Frontal cortex (tissue), 2 donors: ENCODE data around the gene IL1R2.

DNA sequence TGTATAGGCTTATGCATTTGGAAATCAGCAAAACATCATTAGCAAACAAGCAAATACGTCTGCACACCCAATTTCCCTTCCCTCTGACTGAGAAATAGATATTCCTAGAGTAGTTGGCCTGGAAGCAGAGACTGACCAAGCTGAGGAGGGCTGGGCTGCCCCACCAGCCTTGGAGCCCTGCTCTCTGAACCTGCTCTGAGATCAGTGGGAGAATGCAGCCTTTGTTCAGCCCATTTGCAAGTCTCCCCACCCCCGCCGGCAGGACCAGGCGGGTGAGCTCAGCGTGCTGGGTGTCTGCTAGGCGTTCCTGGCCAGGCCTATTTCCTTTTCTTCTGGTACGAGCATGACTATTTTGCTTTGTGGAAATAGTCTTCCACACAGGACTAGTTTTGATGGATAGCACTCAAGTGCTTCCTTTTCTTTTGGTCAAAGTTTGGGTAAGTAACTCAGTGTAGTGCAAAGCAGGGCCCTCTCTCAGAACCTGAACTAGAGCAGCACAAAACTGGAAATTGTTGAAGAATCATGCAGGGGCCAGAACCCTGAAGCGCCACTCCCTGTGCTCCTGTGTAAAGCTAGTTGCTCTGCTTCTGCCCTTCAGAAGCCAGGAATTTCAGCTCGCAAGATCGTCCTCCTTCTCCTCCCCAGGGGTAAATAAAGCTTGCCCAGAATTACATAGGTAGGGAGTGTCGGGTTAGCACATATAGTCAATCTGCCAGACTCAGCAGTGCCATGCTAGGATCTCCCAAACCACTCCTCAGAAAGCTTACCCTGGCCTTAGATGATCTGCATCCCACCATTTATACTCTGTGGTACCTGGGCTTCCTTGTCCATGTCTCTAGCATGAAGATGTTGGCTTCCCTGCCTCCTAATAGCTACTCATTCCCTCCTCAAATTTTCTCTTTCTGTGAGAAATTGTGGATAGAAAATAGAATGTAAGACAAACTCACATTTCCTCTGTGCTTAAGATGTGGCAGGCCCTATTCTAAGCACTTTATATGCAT lies 22.1 kb upstream of the RNF149 start:
- RAMPAGE, long total RNA: no peak

GRCh38 chr2:101473765-101474323 lies 1.1 kb downstream of the RFX8 start:
- RAMPAGE, long total RNA: no peak

- RAMPAGE, long total RNA: no peak
Observed at GRCh38 chr2:101722862-101723508, 25.5 kb downstream of the MAP4K4 start.

DNA sequence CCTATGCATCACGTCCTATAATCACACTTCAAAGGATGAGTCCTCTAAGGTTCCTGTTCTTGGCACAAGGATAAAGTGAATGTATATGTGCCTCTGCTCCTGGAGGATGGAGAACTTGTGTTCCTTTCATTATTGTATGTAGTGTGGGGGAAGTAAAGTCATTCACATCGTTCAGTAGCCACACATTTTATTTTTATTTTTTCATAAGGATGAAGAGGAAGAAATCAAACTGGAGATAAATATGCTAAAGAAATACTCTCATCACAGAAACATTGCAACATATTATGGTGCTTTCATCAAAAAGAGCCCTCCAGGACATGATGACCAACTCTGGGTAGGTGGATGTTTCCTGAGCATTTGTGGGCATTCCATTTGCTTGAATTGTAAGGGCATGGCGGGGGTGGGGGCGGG lies 126.2 kb downstream of the MAP4K4 start:
- RAMPAGE, long total RNA: no peak

GRCh38 chr2:101843963-101844681 lies 146.6 kb downstream of the MAP4K4 start:
- RAMPAGE, long total RNA: no peak

- RAMPAGE, long total RNA: no peak
Observed at GRCh38 chr2:101991710-101992943, at the start of gene IL1R2. Gene IL1R2 (plus strand): TSS chr2:101991960.

DNA sequence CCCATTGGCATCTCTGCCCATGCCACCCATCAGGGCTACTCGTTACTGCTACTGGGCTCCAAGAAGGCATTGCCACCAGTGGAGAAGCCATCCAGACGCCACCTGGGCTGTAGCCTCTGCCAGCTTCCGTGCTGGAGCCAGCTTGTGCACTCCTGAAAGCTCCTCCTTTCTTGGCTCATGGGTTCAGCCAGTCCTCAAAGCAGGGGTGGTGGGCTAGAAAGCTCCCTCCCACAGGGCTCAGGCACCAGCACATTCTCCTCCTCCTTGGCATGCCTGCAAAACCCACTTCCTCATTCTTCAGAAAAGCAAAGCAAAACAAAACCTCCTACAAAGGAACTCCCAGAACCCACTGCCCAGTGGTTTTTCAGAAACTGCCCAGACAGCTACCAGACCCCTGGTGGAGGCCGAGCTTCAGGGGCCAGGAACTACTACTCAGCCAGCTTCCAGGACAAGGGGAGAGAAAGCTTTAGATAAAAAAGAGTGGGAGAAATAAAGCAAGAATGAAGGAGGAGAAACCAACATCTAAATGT lies 41.6 kb downstream of the IL1R2 start:
- RAMPAGE, long total RNA: no peak

GRCh38 chr2:102046070-102046616 lies 54.4 kb downstream of the IL1R2 start:
- RAMPAGE, long total RNA: no peak

GRCh38 chr2:102050989-102051453 lies 59.3 kb downstream of the IL1R2 start:
- RAMPAGE, long total RNA: no peak

GRCh38 chr2:102056105-102056701 lies 64.4 kb downstream of the IL1R2 start:
- RAMPAGE, long total RNA: no peak

DNA sequence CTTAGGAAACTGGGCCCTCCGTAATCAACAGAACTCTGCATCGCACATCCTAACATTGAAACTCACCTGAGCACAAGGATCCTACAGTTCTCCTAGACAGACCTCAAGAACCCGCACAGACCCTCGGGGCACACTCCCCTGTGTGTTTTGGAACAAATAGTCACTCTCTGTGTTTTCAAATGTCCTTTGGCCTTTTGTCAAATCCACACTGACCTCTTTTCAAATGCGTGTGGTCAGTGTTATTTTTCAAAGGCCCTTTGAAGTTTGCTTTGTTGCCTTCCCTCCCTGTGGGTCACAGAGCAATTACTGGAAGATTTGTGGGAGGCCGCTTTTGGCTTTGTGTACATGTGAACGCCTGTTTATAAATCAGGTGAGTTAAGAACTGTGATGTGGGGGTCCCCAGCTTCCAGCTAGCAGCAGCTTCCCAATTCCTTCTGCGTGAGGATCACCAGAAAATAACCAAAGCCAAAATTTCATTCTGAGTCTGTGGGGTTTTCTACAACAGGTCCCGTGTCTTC lies 66.1 kb downstream of the IL1R2 start:
- RAMPAGE, long total RNA: no peak

- RAMPAGE, long total RNA: no peak
Observed at GRCh38 chr2:102114884-102115216, 27.7 kb upstream of the IL1R1 start.

DNA sequence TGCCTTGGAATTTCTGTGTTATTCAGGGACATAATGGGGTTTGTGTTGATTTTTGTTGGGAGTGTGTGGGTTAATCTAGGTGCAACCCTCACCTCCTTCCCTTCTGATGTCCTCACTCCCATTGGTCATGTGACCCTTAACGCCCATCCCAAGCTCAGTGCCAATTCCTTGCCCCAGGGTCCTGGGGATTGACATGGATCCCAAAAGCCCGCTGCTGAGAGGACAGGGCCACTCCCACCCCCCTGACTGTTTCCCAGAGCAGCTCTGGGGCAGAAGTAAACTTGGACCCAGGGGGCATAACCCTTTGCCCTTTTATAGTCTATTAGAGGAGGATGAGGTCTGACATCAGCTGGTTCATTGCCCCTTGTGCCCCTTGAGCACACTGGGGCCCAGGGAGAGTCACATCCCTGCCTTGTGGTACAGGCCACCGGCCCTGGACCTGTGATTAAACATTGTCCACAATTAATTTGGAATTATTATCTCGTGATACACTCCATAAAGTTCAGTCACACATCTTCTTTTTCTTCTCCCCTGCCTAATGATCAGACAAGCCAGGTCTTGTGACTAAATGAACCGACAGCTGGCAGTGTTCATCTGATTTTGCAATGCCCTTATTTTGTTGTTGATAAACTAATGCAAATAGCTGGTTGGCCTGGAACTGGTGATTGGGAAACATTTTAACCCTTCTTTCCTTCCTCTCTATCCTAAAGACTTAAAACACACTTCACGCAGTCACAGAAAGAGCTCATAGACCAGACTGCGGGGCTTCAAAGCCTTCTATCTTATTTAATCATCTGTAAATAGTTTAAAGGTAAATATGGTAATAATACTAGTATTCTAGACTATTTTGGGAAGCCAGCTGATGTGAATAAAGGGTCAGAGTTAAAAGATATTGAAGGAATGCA lies 13.1 kb downstream of the IL1R1 start:
- RAMPAGE, long total RNA: no peak

DNA sequence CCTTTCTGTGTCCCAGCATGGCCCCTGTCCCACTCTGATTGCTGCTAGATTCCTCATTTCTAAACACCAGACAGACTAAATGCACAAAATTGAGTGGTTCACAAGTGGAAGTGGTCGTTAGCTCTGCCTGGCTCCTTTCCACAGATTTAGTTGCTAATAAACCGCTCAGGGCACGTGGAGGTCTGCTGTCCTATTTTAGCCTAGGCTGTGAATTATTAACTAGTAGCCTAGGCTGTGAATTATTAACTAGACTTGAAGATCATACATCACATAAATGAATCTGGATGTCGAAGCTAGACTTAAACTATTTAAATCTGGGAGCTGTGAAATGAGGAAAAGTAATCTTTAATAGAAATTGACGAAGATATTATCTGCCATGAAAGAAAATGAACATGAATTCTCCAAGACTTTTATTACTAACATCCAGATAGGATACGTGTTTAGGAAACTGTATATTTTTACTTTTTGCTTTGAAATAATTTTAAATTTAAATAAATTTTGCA lies 3.7 kb downstream of the IL1RL2 start:
- RAMPAGE, long total RNA: no peak

GRCh38 chr2:102245428-102245599 lies 58.5 kb downstream of the IL1RL2 start:
- RAMPAGE, long total RNA: no peak

GRCh38 chr2:102258399-102259110 lies 52.8 kb upstream of the IL1RL1 start:
- RAMPAGE, long total RNA: no peak

- RAMPAGE, long total RNA: no peak
Observed at GRCh38 chr2:102317700-102318754, 6.7 kb downstream of the IL1RL1 start.

DNA sequence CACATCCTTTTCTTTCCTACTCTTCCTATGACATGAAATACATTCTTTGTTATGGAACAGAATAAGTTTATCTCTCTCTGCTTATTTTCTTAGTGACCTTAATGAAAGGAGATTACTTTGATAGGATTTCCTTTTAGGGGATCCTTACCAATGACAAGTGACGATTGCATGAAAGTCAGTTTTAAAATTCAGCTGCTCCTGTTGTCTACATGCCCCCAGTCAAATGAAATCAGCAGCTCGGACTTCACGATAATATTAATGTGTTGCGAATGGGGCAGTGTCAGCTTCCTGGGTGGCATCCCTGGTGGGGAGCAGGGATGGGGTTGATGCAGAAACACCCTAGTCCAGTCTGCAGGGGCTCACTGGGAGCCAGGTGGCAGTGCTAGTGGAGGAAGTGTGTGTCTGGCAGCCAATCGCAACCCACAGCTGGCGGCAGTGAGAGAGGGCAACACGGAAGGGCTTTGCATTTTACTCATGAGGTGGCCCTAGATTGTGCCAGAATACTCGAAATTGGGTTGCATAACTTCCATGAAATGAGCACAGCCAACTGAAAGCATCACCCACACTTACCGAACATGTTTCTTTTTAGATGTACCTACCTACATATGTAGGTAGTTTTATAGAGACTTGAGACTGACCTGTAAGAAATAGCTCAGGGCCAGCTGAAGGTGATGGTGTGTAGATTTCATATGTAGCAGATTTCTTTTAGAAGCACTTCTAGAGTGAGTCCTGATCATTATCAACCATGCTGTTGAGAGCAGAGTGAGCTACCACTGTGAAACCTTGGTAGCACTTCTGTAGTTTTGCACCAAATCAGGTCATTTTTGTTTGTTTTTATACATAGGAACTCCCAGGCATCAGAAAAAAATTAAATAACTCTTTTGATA lies 12.8 kb downstream of the IL18R1 start:
- RAMPAGE, long total RNA: no peak

- RAMPAGE, long total RNA: no peak
Observed at GRCh38 chr2:102668022-102668578, 48.7 kb downstream of the SLC9A2 start.

GRCh38 chr2:102685461-102685965 lies 51.2 kb downstream of the MFSD9 start:
- RAMPAGE, long total RNA: no peak